GM12891 (cell line): Measurements from ENCODE around the genes ADORA2A and GRK3.

DNA sequence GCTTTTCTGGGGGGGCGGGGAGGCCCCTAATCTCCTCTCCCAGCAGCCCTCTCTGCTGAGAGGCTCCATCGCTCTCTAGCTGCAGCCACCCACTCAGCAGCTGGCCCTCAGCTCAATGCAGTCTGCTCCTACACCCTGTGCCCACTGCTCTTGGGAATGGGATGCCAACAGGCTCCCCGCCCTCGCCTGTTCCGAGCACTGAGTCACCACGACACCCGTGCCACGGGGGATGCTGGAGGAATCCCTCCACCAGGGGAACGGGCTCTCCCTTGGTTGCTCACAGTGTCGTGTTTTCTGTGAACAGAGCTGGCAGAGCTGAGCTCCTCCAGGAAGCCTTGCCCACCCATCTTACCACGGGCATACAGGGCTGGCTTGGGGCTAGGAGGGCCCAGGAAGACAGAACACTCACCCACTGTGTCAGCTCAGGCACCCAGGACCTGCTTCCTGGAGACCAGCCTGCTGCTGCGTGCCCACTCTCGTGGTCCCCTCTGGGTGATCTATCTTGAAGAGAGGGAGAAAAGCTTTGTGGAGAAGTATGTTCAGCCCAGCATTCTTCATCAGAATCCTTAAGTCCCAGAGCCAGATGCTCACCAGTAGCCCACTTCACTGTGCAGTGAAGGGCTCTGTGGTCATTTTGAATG is 23.3 kb upstream of the SUSD2 start:
- RRBS = no CpG with 5 or more reads among the region's 13 CpGs

DNA sequence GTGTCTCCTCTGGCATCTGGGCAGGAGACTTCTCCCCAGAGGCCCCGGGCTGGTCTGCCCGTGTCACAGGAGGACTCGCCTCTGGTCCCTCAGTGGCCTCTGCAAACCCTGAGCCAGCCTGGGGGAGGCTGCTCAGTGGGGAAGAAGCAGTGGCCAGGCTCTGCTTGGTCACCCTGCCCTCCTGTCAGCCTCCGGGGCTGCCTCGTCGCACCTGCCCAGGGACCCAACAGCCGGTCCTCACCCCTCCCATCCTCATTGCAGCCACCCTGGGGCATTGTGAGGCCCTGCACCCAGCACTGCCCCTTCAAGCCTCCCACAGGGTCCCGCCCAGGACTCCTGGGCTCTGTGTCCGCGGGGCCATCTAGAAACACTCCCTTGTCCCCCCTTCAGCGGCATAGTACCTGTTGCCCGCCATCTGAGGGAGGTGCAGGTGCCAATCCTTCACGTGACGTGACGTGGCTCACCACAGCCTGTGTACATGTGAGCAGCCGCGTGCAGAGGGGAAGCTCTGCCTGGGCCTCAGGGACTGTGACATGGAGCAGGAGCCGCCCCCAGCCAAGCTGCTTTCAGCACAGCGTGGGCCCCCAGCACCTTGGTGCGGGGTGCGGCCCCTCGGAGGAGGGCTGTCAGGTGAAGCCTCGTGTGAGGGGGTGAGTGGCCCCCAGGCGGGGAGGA is at the start of gene ADORA2A:
Gene ADORA2A, plus strand, starts transcription at position 503 of the 675 bp plus-strand sequence.
- RRBS = 19% methylated on average over 3 of the region's 24 CpGs

- RRBS = no CpG with 5 or more reads among the region's 8 CpGs
Measured at GRCh38 chr22:24455671-24456254, 28.4 kb downstream of the ADORA2A start.

- RRBS = no CpG with 5 or more reads among the region's 12 CpGs
Measured at GRCh38 chr22:24540443-24541671, 14.1 kb downstream of the GUCD1 start.

GRCh38 chr22:24552611-24553298 is 2.2 kb downstream of the GUCD1 start:
- RRBS = no CpG with 5 or more reads among the region's 8 CpGs

- RRBS = no CpG with 5 or more reads among the region's 13 CpGs
Measured at GRCh38 chr22:24660627-24660982, 57.6 kb downstream of the GGT1 start.

DNA sequence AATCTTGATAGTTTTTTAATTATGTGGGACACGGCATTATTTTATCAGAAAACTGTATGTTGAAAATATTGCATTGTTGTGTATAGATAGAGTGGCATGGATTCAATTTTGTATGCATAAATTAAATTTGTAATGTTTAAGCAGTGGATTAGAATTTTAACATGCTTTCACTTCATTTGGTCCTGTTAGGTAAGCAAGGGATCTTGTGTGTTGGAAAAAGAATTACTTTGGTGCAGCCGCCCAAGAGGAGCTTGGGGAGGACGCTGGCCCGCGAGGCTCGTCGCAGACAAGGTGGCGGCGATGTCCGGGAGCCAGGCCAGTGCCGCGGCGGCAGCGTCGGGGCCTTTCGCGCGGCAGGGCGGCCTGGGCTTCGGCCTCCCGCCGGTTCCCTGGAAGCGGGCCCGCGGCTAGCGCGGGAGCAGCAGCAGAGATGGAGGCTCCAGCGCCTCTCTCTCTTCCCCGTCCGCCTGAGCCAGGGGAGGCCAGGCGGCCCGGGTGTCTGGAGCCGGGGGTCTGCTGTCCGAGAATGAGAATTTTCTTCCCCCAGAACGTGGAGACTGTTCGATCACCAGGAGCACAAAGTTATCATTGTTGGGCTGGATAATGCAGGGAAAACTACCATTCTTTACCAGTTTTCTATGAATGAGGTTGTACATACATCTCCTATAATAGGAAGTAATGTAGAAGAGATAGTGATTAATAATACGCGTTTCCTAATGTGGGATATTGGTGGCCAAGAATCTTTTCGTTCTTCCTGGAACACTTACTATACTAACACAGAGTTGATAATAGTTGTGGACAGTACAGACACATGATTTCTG is 82.8 kb downstream of the GGT1 start:
- RRBS = no CpG with 5 or more reads among the region's 39 CpGs

GRCh38 chr22:24728819-24729434 is 45.6 kb downstream of the PIWIL3 start:
- RRBS = no CpG with 5 or more reads among the region's 9 CpGs

DNA sequence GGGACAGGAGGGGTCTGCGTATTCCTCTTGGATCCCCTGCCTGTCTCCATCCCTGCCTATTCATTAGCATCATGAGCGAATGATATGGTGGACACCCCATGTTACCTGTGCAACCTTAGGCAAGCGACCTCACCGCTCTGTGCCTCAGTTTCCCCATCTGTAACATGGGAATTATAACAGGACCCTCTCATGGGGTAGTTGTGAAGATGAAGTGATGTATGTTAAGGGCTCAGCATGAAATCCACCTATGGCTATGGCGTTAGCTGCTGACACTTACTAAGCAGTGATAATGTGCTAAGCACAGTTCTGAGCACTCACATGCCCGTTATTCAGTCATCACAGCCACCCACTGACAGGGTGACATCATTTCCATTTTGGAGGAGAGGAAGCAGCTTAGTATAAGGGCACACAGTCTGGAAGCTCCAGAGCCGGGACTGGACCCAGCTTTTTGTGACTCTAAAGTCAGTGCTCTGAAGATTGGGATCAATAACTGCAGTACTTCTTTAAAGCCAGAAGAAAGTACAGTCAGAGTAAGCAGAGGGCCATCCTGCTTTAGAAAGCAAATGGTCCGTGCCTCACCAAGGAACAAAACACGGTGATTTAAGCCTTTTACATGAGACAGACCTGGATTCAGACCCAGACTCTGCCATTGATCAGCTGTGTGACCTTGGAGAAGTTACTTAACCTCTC is 61.3 kb downstream of the SGSM1 start:
- RRBS = no CpG with 5 or more reads among the region's 9 CpGs

DNA sequence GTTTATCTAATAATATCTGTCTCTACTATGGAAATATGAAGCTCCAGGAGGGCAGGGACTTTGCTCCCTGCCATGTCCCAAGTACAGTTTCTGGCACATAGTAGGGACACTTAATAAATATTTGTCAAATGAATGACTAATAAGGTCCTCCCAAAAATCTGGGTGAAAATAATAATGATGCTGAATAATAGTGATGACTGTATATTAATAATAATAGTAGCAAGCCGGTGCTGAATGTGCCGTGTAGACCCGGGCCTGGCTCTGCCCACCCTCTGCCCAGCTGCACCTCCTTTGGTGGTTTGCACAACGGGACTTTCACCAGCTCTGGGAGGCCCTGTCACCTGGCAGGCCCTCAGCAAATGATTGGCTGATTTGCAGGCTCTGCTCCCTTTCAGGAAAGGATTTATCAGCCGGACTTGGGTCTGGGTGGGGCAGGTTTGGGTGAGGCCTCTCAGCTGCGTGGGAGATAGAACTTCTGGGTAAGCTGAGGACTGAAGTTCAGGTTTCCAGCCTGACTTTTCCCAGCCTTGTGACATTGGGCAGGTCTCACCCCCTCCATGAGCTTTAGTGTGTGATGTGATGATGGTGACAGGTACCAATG is 21.3 kb downstream of the KIAA1671 start:
- RRBS = no CpG with 5 or more reads among the region's 6 CpGs

- RRBS = no CpG with 5 or more reads among the region's 2 CpGs
Measured at GRCh38 chr22:25013876-25014103, 61.3 kb downstream of the KIAA1671 start.

GRCh38 chr22:25026569-25026917 is 74.0 kb downstream of the KIAA1671 start:
- RRBS = no CpG with 5 or more reads among the region's 7 CpGs

GRCh38 chr22:25068764-25069320 is 116.3 kb downstream of the KIAA1671 start:
- RRBS = no CpG with 5 or more reads among the region's 8 CpGs

GRCh38 chr22:25070705-25071303 is 118.3 kb downstream of the KIAA1671 start:
- RRBS = no CpG with 5 or more reads among the region's 2 CpGs

DNA sequence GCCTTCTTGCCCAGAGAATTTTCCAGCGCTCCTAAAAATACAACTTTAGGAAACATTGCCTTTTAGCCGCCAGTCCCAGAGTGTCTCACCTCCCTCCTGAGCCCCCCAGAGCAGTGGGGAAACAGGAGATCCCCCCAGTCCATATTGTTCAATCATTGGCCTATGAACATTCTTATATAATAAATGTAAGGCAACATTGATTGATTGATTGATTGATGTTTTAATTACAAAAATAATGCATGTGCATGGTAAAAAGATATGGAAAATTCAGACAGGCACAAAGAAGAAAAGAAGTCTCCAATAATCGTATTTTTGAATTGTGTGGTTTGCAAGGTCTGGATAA is 118.8 kb downstream of the KIAA1671 start:
- RRBS = no CpG with 5 or more reads among the region's 3 CpGs

DNA sequence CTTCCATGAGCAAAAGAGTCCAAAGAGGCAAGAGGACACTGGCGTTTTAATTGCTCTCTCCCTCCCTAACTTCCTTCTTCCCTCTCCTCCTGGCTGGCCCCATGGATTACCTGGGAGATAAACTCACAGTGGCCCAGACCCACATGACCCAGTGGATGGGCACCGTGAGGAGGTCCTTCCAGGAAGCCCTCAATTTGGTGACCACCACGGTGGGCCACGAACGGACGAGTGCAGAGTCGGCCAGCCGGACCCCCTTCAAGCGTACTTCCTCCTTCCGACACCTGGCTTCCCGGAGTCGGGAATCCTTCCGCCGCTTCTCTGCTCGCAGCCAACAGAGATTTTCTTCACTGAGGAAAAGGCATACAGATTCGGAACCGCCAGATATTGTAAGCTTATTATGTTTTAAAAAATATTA is 87.6 kb upstream of the CRYBB3 start:
- RRBS = no CpG with 5 or more reads among the region's 17 CpGs

DNA sequence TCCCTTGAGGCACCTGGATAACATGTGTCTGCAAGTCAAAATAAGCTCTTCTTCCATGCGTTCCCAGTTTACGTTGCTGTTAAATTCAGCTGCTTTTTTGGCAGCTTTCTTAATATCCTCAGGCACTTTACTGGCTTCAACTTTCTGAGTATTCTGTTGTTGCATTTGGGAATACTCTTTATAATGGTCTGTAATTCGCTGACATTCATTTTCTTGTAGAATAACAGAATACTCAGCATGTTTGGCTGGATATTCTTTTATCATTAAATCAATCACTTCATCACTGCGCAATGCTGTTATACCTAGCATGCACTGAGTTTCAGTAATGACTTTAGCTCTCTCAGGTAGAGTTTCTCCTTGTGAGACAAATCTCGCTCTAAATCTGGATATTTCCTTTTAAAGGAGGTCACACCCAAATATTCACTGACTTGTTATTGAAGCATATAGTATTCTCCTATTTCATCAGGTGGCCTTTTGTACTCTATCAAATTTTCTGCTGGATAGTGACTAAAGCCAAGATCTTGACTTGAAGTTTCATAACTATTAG is 130.5 kb downstream of the CRYBB2 start:
- RRBS = no CpG with 5 or more reads among the region's 5 CpGs

DNA sequence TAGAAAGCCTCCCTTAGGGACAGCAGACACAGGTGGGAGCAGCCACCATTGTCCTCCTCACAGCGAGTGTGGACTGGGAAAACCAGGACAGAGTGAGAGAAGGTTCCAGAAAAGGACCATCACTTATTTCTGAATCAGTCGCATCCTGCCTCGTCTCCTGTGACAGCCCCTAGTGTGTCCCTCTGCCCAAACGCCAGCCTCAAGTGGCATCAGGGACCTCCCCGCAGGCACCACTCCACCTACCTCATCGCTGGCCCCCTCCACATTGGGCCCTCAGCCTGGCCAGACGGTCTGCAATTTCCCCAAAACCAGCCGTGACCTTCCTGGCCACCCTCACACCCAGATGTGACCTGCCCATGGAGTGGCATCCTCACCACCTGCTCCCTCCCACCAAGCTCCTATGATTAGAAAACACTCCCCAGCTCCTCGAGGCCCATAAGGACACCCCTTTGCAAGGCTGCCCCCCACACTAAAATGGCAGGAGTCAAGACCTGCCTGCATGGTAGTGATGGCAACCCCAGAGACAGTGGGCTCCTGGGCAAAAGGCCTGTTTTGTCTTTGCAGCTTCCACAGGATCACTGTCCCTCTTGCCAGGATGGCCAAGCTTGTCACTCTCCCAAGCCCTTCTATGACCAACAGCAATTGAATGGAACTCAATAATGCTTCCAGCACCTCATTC is 154.9 kb downstream of the CRYBB2 start:
- RRBS = no CpG with 5 or more reads among the region's 9 CpGs

DNA sequence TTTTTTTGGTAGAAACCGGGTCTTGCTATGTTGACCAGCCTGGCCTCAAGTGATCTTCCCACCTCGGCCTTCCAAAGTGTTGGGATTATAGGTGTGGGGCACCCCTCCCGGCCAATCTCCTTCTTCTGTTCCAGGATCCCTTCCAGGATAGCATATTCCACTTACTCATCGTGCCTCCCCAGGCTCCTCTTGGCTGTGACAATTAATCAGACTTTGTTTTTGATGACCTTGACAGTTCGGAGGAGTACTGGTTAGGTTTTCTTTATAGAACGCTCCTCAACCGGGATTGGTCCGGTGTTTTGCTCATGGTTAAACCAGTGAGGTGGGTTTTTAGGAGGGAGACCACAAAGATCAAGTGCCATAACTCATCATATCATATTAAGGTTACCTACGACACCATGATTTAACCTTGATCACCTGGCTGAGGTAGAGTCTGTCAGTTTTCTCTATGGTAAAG is 25.2 kb upstream of the GRK3 start:
- RRBS = 61% methylated on average over 1 of the region's 9 CpGs

- RRBS = 1% methylated on average over 34 of the region's 121 CpGs
Measured at GRCh38 chr22:25564252-25565347, at the start of gene GRK3. Gene GRK3 (plus strand): TSS chr22:25564675.